Measurements from ENCODE around the gene PHACTR1.

DNA sequence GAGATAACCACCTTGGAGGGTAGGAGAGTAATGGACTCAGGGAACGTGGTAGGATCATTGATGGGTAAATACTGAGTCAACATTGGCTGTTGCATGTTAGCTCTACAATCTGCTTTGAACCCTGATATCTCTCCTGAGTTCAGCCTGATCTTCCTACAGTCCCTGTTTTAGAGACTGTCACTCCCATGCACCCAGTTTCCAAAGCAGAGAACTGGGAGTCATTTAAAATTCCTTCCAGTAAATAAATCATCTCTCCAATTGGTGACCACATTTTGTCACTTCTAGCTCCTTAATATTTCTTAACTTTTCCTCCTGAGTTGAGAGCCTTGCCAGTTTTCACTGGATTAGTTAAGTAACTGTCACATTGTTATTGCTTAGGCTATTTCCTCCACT, 139.0 kb upstream of the TMEM170B start:
- PRO-cap, result no peak

GRCh38 chr6:11398919-11399385, 138.6 kb upstream of the TMEM170B start:
- PRO-cap, result no peak

DNA sequence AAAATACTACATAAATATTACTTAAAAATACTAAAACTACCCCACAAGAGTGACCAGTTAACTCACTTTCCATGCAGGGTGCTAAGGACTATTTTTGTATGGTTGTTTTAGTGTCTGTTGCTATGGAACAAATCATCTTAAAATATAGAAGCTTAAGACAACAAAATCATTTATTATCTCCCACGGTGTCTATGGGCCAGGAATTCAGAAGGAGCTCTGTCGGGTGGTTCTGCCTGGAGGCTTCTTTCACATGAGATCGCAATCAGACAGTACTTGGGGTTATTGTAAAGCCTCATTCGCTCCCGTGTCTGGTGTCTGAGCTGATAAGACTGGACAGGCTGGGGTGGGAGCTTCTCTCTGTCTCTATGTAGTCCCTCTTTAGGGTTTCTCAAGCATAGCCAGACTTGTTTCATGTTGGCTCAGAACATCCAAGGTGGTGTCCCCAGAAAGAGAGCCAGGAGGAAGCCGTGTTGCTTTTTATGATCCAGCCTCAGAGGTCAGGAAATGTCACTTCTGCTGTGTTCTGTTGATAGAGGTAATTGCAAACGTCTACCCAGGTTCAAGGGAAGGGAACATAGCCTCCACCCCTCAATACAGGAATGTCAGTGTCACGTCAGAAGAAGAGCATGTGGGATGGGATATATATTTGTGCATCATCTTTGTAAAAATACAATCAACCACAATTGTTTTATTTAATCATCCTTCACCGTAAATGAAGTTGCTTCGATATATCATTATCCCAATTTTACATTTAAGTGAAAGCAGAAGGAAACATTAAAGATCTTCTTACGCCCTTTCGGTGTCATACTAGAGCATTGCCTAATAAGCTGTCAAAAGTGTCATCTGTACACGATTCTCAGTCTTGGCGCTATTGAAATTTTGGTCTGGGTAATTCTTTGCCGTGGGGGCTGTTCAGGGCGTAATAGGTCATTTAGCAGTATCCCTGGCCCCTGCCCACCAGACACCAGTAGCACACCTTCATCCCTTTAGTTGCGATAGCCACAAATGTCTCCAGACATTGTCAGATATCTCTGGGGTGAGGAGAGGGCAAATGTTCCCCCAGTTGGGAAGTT, 40.7 kb upstream of the TMEM170B start:
- PRO-cap, result no peak

GRCh38 chr6:11542925-11543166, 5.3 kb downstream of the TMEM170B start:
- PRO-cap, result no peak

DNA sequence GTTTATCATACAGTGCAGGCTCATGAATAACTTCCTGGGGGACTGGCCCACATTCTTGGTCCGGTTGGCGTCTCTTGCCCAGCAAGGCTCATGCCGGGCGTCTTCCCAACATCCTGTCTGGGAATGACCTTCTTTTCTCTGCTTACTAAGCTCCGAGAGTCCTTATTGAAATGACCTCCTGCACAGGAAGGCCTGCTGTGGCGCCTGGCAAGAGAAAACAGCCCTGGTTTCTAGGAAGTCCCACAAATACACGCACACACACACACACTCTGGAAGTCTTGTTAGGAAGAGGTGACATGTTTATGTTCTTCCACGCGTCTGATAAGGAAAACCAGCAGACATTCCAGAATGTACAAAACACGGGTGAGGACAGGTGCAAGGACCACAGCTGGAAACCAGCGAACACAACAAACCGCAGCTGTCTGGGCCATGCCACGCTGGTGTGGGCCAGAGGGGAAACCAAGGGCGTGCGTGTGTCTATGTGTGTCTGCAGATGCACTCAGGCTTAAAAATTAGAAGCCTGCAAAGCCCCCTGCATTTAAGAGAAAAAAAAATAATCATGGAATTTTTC, 72.1 kb downstream of the TMEM170B start:
- PRO-cap, result no peak

DNA sequence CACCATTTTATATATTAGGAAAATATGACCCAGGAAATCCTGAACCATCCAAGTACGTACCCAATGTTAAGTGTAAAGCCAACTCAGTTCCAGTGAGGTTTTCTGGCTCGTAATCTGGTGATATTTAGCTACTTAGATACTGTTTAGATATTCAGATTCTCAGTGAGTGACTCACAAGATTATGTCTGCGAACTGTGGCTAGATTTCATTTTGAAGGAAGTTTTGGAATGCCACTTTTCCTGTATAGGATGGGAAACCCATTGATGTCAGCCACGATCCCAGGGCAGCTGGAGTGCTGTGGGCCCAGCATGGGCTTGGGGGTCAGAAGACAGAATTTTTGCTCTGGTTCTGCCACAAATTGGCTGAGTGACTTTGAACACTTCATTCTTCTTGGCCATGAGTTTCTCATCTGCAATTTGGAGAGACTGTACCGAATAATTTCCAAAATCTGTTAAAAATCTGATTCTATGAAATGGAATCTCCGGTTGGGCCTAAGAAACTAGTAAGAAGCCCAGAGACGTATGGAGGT, 76.4 kb downstream of the TMEM170B start:
- PRO-cap, result no peak

DNA sequence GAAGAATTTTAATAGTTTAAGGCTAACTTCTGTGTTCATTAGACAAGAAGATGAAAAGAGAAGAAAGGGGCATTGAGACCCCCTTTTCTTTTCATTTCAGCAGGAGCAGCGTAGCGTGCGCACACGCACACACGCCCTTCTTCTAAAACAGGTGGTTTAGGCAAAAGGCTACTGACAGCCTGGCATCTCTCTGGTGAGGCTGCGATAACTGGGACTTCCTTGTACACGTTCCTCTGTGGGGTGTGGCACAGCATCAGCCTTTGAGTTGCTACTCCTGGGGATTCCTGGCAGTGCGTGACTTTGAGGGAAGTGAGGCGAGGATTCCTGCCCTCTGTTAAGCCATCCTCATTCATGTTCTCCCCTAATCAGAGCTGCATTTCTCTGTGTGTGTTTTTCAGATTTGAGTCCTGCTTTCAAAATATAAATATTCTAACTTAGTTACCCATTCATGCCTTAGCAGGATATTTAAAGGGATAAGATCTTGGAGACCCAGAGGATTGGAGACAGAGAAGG, 94.7 kb downstream of the TMEM170B start:
- PRO-cap, result no peak

- PRO-cap, result no peak
These were observed 4.1 kb downstream of the ADTRP start for GRCh38 chr6:11774600-11774819.

GRCh38 chr6:11809810-11810419, 31.3 kb upstream of the ADTRP start:
- PRO-cap, result no peak

- PRO-cap, result no peak
These were observed 55.2 kb upstream of the ADTRP start for GRCh38 chr6:11833764-11834179.

DNA sequence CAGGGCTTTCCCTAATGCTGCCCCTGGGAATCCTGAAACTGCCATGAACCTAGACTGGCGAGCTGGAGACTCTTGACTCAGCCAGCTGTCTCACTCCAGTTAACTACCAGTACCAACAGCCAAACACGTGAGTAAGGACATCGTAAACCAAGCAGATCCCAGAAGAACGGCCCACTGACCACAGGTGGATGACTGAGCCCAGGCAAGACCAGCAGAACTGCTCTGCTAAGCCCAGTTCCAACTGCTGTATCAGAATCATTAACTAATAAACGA, 72.9 kb upstream of the ADTRP start:
- PRO-cap, result no peak

GRCh38 chr6:12065023-12066073, 53.2 kb downstream of the HIVEP1 start:
- PRO-cap, result no peak

DNA sequence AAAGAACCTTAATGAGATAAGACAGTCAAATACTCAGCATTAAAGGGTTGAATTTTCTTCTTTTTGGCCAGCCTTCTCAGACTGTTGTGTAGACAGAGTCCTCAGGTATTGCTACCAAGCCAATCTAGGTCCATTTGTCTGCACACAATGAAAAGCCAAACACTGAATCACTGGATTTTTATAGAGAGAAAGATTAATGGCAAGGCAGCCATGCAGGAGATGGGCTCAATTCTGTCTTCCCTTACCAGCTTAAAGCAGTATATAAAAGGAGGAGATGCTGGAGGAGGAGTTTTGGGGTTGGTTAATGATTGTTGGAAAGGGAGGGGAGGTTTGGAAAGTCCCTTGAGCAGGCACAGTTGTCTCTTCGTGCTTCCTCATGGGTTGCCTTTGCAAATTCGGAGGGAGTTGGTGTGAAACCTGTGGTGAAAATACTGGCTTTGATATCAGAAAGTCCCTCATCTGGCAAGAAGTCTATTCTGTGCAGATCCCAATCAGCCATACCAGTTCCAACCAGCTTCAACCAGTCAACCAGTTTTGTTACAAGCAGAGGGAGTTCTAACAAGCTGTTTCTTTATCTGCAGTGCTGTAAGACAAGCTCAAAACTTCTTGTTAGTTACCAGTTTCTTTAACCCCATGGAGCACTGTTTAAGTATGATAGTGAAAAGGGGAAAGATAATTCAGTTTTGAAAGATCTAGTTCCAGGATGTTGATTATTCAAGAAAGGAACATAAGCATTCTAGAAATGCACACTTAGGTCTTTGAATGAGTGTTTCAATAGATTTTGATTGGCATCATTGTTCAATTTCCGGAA, 107.0 kb downstream of the HIVEP1 start:
- PRO-cap, result no peak

- PRO-cap, result no peak
These were observed 118.6 kb downstream of the HIVEP1 start for GRCh38 chr6:12130571-12131171.

DNA sequence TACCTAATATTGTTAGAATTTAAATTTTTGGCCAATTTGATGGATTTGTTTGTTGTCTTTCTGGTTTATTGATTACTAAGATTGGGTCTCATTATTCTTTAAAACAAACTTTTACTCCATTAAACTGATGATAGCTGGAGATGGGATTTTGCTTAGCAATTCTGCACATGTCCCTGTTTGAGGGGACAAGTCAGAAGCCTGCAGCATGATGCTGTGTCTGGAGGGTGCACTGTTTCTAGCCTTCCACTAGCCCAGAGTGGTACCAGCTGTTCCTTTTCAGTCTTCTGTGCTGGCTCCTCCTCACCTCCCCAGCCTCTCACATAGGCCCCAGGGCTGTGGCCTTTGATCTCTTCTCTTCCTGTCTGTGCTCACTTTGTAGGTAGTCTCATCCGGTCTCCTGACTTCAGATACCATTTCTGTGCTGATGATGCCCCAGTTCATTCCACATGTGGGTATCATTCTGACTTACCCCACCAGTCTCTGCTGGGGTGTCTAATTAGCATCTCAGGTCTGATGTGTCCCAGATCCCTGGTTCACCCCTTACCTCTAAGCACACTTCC, 126.2 kb downstream of the HIVEP1 start:
- PRO-cap, result no peak

DNA sequence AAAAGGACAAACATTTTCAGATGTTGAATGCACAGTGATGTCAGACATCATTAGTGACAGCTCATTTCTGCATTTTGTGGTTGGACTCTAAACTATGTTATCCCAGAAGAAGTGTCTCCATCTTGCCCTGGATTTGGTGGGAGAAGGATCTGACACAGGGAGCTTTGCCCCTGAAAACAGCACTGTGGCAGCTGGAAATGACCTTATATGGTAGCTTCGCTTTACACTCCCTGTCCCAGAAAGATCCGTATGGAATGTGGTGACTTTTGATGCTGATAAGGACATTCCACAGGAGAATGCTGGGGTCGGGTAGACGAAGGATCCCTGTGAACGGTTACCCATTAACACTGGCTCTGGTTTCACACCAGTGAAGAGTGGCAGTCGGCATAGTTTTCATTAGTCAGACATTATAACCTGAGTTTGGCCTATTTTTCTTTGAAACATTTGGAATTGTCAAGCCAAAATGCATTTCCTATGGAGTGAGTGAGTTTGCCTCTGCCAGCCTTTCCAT, 87.1 kb upstream of the EDN1 start:
- PRO-cap, result no peak

DNA sequence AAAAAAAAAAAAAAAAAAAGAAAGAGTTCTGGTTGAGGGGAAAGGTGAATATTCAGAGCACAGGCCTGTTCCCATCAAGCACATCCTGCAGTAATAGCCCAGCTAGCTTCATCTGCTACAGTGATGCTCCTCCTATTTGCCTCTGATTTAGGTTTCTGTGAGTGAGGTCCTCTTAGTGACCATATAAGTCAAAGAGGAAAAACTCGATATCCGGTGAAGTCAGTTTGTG, 33.8 kb downstream of the EDN1 start:
- PRO-cap, result no peak

- PRO-cap, result no peak
These were observed 49.8 kb downstream of the EDN1 start for GRCh38 chr6:12339767-12340454.

DNA sequence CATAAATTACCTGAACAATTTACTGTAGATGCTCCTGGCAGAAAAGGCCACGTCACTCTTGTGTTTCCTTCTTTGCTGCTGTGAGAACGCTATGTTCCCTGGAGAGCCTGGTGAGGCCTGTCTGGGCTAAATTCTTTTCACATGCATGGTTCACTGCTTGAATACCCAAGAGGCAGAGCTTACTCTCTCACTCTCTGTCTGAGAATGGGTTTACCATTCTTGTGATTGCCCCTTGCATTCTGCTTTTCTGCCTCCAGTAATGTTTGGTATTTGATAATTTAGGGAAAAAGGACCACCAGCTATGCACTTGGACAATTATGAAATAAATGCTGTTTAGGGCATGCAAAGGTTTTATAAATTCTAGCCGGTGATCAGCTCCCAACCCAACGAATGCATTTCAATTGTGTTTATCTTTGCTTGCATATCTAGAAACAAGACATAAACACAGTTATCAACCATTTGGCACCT, 64.5 kb downstream of the EDN1 start:
- PRO-cap, result no peak

DNA sequence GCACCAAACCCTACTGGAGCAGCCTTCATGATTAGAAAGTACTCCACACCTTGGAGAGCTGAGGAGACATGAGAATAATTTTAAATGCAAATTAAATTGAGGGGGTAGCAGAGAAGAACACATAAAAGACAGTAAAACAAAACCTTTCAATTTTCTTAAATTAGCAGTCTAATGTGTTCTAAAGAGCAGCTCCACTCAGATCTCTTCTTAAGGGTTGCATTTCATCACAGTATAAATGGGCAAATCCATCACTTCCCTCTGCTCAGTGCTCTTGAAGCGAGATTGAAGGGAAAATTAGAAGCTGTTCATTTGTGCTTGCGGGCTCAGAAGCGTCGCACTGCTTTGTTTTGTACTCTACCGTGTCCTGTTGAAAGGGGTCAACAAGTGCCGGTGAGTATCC, at the start of gene PHACTR1:
TSS of gene PHACTR1 (plus strand) at position 261 of the 400 bp plus-strand sequence.
- PRO-cap, result no peak